Caco-2 (cell line): Measurements from ENCODE around the genes RPUSD2 and KNL1.

DNA sequence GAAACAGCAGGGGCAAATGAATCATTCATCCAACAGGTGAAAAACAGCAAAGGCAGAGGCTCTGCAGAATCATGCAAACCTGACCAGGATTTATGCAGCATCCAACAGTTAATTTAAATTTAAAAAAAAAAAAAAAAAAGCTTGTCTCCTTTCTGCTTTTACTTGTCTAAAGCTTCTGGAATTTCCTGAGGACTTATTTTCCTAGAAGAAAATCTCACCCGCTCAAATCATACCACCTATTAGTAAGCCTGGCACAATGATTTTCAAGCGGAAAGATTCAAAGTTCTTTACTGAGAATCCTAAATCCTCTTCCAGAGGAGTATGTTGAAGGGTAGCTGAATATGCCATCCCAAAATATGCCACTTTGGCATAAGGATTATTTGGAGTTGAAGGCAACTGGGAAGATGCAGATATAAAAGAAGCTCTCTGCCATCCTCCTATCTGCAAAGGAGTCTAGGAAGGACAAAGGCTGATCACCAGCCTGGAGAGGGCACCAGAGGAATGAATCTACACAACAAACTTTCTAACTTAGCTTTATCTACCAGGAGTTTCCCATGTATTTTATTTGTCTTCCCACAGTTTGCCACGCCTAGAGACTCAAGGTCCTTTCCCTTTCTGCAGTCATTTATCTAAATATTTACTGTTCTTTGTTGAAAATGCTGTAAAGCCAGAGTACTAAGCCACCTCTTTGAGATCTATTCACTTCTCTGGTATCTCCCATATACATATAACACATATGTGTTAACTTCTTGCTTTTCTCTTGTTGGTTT, 32.4 kb downstream of the GPR176 start:
- PRO-cap: no peak
- RRBS: no CpG with 5 or more reads among the region's 3 CpGs

GRCh38 chr15:40048901-40049298, 9.9 kb upstream of the SRP14 start:
- PRO-cap: no peak
- RRBS: no CpG with 5 or more reads among the region's 2 CpGs

DNA sequence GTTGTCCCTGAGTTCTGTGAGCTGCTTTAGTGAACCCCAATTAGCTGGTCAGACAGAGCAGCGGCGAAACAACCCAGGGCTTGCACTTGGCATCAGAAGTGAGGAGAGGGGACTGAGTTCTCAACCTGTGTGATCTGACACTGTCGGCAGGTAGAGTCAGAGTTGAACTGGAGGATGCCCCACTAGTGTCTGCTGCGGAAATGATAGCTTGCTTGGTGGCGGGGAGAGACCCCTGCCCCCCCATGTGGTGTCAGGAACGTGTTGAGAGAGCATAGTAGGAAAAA, 13.1 kb upstream of the SRP14 start:
- PRO-cap: no peak
- RRBS: no CpG with 5 or more reads among the region's 6 CpGs

DNA sequence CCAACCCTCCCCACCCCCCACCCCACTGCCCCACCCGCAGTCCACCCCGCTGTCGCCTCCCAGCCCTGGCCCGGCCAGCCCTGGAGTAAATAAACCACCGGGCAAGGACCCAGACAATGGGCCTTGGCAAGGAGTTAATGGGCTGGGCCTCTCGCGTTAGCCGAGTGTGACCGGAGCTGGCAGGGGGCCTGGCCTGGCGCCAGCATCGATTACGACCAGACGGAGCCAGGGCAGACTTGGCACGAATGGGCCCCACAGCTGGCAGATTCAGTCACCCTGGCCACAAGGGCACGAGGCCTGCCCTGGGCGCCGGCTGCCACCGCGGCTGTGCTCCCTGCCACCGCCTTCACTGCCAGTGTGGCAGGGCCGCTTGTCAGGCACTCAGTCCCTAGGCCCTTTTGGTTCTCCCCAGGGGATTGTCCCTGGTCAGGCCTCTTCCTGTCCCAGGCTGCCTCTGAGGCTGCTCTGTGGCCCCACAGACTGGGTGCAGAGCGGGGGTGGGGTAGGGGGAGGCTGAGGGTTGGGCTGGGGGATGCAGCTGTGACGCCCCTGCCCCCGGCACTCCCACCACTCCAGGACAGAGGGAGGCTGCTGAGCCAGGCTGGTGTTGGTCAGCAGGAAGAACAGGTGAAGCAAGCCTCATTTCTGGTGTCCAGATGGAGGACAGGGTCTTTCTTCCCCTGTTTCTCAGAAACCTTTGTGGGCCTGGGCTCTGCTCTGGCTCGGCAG, 30.3 kb upstream of the SRP14 start:
- PRO-cap: no peak
- RRBS: 96% methylated on average over 5 of the region's 25 CpGs

DNA sequence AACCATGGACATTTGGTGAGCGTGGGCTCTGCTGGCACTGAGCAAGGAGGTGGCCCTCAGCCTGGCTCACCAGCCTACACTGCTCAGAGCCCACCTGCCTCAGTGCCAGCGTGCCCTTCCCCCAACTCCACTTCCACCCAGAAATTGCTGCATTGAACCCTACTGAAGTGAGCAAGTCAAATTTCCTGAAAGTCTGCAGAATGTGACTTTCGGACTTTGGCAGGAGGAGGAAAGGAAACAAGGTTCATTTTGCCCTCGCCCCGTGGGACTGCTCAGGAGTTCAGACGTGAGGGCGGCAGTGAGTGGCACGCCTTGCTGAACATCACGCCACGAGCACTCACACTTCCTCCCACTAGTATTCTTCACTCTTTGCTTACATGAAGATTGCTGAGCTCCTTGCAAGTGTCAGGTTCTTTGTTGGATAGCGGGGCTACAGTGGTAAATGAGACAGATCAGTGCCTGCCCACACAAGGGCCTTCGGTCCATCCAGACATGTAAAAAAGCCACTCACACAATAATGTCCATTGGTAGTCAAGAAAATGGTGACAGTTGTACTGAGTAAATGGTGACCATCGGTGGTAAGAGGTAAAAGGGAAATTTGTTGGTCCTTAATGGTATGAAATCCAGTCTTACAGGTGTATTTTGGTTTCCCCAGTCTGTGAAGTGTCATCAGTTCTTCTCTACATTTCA, 26.1 kb downstream of the BMF start:
- PRO-cap: no peak
- RRBS: no CpG with 5 or more reads among the region's 13 CpGs

GRCh38 chr15:40088827-40089695, 19.6 kb downstream of the BMF start:
- PRO-cap: bidirectional peak, plus-strand start at chr15:40089327, minus-strand start at chr15:40089124
- RRBS: no CpG with 5 or more reads among the region's 6 CpGs

DNA sequence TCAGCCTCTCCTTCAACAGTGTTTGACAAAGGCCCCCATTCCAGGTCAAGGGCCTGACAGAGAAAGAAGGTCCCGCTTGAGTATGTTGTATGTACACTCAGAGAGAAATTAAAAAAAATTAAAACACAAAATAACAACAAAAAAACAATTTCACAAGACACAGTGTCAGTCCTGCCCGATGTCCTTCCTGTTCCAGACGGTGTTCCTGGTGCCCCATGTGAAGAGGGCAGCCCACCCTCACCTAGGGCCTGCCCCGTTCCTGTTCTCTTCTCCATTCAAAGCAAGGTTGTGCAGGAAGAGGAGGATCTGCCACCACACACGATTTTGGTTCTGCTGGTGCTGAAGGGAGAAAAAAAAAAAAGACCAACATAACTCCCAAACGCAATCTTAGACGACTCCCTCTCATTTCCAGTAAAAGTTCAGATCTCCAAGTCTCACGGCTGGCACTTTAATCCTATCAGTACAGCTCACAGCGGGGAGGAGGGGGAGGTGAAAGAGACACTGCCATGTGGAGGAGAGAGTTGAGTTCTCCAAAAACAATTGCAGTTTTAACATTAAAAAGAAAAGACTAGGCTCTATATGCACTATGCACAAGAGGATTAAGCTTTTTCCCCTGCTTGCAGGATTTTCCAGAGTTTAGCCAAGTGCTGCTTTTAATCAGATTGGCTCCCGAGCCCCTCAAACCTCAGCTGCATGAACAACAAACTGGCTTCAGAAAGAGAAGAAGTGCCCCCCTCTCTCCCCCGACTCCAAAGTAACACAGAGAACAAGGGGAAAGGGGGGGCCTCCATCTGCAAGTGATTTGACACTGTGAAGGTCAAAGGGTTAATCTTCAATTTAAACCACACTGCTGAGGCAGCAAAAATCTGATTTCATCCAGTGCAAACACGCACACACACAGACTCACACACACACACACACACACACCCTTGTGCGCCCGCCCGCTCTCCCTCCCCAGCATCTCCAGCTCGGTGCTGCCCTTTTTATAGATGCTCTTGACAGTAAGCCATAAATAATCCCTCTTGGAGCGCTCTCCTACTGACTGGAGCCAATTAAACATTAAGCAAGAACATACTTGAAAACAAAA, 16.8 kb downstream of the BMF start:
- PRO-cap: no peak
- RRBS: no CpG with 5 or more reads among the region's 17 CpGs

DNA sequence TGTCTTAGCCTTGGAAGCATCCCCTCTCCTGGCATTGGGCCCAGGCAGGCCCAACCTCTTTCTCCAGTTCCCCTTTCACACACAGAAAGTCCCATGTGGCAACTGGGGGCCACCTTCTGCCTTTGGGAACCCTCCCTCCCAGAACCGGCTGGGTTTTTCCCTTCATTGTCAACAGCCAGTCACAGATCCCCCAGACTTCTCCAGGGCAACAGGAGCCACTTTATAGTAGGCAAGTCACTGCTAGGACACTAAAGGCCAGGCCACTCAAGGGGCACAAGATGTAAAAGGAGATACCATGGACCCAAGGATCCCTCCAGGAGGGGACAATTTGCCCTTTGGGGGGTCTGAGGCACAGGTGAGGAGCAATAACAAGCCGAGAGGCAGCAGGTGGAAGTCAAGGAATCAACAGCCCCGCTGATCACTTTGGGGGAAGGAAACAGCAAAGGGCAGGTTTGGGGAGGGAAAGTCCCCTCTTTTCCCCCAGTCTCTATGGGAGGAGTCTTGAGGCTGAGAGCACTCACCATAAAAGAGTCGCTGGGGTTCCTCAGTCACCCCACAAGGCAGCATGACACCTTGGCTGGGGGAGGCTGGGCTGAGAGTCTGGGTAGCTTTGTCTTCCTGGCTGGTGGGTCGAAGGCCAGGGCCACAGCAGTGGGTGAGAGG, 3.3 kb downstream of the BMF start:
- PRO-cap: no peak
- RRBS: no CpG with 5 or more reads among the region's 5 CpGs

DNA sequence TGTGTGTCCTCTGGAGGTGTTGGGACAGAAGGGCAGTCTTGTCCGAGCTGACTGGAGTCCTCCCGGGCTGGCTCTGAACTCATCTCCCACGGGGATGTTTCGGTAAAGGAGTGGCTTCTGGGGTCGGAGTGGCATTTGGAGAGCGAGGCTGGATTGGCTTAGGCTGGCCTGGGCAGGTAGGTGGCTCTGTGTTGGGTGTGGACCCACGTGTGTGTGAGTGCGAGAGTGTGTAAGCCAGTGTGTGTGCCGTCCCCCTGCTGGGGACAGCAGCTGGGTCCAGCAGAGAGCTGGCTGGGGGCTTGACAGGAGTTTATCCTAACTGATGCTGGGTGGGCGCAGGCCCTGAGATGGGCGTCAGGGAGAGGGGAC, 748 bp downstream of the PAK6 start:
- PRO-cap: no peak
- RRBS: 88% methylated on average over 2 of the region's 11 CpGs

- PRO-cap: no peak
- RRBS: no CpG with 5 or more reads among the region's 14 CpGs
These were observed 17.7 kb downstream of the PAK6 start for GRCh38 chr15:40256493-40257103.

DNA sequence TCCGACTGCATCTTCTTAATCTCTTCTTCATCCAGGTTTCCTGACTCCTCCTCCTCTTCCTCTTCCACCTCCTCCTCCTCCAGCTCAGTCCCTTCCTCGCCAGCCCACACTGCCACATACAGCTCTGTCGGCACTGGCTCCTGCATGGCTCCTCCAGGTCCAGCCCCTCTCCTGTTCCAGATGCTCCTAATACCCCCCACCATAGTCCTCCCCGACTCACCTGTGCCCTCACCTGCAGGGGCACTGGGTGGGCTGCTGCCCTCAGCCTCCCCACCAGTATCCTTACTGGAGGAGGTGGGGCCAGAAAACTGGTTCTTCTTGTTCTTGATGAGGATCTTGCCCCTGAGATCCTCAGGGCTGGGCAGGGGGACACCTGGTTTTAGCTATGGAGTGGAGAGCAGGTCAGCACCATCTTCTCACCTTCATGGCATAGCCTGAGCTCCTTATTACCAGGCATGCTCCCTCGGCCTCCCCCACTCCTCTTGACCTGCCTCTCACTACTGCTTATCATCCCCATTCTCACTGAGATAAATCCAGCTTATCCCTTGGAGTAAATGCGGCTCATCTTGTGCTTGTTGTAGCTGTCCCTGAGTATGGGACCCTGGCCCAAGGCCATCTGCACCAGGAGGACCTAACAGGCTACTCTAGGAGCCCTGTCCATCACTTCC, 11.1 kb downstream of the PLCB2 start:
- PRO-cap: no peak
- RRBS: no CpG with 5 or more reads among the region's 6 CpGs

DNA sequence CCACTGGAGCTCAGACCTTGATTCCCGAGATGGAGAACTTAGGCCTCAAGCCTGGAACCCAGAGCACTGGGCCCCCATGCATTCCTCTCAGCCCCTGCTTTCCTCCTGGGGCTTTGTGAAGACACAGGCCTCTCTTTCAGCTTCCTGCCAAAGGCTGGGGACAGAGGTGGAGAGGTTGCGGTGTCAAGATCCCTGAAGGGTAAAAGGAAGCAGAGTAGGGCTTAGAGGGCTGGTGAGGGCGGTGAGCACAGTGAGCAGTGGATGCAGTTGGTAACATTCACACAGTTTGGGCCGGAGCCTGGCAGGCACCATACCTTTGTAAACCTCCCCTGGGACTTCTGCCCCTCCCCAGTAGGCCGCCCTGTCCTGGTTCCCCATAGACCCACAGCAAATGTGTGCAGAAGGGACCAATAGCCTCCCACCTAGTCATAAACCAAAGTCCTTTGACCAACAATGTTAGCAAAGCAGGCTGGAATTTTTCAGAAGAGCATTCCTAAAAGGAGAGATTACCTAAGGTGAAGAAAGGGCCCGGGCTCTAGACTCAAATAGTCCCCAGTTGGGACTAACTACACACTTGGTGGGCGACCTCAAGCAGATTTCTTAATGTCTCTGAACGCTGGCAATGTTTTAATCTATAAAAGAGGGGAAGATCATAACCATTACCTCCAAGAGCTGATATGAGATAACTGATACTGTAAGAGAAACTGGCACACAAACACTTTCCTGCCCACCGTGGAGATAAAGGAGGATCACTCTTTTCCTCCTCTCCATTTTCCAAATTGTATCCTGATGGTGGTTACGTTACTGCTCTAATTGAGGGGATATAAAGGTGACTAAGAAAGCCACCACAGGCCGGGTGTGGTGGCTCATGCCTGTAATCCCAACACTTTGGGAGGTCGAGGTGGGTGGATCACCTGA, 1.6 kb upstream of the PHGR1 start:
- PRO-cap: bidirectional peak, plus-strand start at position 555 of the sequence, minus-strand start at position 340 of the sequence
- RRBS: no CpG with 5 or more reads among the region's 12 CpGs

DNA sequence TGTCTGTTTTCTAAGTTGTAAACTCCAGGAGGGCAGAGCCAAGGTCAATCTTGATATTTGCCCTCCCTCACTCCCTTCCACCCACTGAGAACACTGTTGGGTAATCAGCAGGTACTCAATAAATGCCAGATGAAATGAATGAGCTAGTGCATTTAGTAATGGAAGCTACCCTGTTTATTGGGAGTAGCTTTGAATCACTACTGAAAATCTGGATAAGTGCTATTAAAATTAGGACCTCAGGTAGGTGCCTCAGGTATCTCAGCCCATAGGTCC, 311 bp upstream of the KNSTRN start:
- PRO-cap: no peak

GRCh38 chr15:40406002-40406588, 500 bp downstream of the IVD start:
- PRO-cap: no peak
- RRBS: no CpG with 5 or more reads among the region's 22 CpGs

DNA sequence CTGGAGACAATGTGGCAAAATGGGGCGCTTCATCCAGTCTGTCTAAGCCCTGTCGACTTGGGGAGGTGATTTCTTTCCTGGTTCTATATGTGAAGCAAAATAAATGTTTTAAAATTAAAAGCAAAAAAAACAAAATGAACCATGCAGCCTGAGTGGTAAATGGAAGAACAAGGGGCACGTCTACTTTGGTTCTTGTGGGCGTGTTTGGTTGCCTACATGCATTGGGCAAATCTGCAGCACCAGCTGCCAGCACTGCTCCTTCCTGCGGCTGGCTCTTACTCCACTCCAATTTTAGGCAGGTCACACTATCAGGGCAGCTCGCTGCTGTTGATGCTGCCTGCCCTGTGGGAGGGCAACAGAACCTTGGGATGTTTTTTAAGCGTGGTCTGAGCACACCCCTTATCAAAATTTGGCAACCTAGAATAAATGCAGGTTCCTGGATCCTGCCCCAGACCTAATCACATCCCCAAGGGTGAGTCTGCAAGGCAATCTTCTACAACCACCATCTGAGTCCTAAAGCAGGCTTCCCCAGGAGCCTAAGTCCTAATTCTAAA, 15.7 kb downstream of the IVD start:
- PRO-cap: no peak
- RRBS: no CpG with 5 or more reads among the region's 7 CpGs

DNA sequence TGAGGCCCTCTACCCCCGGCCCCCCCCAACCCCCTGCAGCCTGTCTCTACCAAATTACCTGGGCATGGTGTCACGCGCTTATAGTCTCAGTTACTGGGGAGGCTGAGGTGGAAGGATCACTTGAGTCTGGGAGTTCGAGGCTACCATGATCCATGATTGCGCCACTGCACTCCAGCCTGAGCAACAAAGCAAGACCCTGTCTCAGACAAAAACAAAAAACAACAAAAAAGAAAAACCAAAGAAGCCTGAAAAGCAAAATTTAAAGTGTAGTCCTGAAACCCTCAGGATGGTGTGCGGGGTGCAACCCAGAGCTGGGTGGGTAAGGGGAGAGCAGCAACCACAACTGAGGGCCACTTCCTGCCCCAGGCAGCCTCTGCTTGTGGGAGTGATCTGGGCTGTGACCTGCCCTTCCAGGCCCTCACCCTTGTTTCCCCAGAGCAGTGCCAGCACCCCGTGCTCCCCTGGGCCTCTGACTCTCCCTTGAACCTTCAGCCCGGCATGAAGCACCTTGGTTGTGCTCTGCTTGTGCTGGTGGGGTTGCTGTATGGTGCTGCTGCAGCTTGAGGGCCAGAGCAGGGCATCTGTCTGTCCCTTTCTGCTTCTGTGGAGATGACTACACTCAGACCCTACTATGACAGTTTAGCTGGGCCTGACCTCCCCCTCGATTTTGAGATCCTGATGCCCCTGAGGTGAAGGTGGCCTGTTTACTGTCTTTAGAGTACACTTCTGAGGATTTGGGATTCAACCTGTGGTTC, 13.2 kb downstream of the BAHD1 start:
- PRO-cap: no peak
- RRBS: no CpG with 5 or more reads among the region's 9 CpGs

DNA sequence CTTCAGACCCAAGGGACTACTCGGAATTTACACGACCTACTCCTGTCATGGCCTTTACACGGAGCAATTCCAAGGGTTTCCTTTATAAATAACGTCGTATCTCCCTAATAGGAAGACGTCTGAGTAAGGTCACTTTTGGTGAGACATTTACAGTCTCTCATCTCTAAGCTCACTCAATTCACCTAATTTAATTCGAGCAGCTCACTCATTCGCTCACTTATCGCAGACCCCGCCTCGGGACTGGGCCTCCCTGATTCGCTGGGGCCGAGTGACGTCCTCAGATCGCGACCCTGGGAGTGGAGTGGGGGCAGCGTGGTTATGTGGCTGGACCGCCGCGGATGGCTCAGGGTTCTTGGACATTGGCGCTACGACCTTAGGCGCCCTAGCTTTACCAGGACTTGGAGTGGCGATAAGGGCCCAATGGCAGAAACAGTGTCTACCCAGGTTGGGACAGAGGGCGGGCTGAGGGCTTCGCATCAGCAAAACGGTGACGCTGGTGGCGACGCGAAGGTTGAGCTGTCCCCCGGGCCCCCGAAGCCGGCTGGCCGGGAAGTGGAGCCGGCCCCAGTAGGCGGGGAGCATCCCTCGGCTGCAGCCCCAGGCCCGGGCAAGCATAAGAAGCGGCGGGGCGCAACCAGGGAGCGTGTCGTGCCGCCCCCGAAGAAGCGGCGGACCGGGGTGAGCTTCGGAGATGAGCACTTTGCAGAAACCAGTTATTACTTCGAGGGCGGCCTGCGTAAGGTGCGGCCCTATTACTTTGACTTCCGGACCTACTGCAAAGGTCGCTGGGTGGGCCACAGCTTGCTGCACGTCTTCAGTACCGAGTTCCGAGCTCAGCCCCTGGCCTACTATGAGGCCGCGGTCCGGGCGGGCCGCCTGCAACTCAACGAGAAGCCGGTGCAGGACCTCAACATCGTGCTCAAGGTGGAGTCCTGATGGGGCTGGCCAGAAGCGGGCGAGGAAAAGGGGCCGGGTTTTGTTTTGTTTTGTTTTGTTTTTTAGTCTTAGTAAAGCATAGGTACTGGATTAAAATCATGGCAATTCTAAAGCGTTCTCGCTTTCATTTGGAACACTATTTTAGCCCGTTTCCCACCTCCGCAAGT, at the start of gene RPUSD2:
TSS of gene RPUSD2 (plus strand) at position 280 of the 1,103 bp plus-strand sequence.
- PRO-cap: bidirectional peak, plus-strand start at position 319 of the sequence, minus-strand start at position 242 of the sequence
- RRBS: 4% methylated on average over 27 of the region's 74 CpGs

DNA sequence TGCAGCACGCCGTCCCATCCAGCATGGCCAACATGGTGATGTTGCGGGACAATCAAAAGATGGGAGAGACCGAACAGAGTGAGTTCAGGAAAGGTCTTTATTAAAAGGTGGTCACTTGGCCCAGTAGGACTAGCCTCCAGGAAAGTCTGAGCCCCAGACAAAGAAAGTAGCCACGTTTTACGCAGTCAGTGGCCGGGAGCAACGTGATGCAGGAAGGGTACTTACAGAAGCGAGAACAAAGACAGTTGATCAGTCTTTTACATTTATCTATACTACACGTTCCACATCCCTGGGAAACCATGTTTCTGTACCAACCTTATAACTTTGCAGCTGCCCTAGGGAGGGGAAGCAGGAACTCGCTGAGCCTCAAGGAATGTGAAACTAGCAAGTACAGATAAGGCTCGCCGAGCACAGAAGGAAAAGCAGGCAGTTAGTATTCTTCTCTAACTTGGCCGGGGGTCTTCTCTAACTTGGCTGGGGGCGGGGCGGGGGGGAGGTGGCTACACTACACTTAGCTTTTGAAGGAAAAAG, 3.4 kb upstream of the KNL1 start:
- PRO-cap: unidirectional peak, plus-strand start at position 100 of the sequence; bidirectional peak, plus-strand start at position 393 of the sequence, minus-strand start at position 332 of the sequence
- RRBS: no CpG with 5 or more reads among the region's 16 CpGs

- PRO-cap: bidirectional peak, plus-strand start at chr15:40594034, minus-strand start at chr15:40593908; bidirectional peak, plus-strand start at chr15:40594264, minus-strand start at chr15:40594254; unidirectional peak, minus-strand start at chr15:40594707
- RRBS: 0% methylated on average over 3 of the region's 79 CpGs
These were observed at the start of gene KNL1 for GRCh38 chr15:40593611-40595017. Gene KNL1 (plus strand): TSS chr15:40594249.

- PRO-cap: no peak
- RRBS: no CpG with 5 or more reads among the region's 9 CpGs
These were observed 17.3 kb downstream of the C15orf62 start for GRCh38 chr15:40786798-40787818.